Measurements from ENCODE around the genes DEGS1 and LEFTY1.

- PRO-cap, result no peak
These were observed 98.8 kb upstream of the FBXO28 start for GRCh38 chr1:224014960-224015625.

DNA sequence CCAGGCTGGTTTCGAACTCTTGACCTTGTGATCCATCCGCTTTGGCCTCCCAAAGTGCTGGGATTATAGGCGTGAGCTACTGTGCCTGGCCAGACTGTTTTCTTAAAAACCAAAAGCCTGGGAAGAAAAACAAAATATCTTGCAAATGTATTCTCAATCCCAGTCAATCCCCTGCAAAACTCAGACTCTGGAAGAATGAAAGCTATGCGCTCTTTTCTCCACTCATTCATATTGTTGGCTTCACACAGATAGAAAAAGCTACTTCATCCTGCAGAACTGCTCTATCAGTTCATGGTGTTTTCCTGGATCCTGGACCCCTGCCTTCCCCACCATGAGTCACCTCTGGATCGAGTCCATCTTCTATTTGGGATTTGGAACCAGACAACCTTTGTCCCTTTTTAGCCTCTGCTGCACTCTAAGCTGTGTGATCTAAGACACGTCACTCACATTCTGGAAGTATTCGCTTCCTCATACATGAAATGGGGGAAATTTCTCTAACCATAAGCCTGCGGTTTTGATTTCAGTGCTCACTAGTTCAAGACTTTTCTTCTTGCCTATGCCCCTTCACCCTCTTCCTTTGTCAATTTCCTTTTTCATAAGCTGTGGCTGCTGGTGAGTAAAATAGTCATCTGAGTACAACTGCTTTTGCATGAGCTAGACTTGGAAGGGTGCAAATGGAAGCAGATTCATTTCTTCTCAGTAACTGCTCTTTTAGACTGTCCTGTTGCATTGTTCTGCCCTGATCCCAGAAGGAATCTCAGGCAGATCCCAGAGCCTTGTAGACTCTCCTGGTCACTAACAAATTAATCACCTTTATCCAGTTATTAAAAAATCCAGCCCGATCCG lies 14.1 kb upstream of the DEGS1 start:
- PRO-cap, result no peak

- PRO-cap, result bidirectional peak, plus-strand start at chr1:224183240, minus-strand start at chr1:224183097
These were observed at the start of gene DEGS1 for GRCh38 chr1:224182057-224183387. Gene DEGS1, plus strand, starts transcription at chr1:224183240.

DNA sequence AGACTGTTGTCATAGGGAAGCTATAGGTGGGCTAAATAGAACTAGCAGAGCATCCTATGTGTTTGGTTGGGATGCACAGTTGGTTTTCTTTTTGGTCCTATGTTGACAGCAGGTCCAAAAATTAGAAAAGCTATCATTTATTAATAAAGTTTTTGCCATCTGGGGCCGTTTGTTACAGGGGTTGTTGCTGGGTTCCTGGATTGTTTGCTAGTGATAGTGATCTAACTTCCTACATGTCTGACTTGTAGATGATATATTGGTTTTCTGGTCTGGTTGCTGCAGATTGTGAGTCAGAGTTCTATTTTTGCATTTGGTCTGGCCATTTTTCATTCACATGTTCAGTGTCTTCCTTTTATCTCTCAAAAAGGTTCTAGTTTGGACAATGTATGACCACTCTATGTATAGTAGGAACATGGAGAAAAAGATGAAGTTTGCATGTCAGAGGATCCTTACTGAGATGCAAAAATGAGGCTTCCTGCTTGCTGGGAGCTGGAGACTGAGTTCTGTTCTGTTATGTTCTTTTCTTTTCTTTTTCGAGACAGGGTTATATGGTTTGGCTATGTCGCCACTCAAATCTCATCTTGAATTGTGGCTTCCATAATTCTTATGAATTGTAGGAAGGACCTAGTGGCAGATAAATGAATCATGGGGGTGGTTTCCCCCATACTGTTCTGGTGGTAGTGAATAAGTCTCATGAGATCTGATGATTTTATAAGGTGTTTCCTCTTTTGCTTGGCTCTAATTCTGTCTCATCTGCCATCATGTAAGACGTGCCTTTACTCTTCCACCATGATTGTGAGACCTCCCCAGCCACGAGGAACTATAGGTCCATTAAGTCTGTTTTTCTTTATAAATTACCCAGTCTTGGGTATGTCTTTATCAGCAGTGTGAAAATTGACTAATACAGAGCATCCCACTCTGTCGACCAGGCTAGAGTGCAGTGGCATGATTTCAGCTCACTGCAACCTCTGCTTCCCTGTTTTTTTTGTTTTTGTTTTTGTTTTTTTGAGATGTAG lies 4.2 kb upstream of the NVL start:
- PRO-cap, result no peak

- PRO-cap, result unidirectional peak, minus-strand start at chr1:224357859
These were observed 1.2 kb downstream of the CNIH4 start for GRCh38 chr1:224357767-224358460.

DNA sequence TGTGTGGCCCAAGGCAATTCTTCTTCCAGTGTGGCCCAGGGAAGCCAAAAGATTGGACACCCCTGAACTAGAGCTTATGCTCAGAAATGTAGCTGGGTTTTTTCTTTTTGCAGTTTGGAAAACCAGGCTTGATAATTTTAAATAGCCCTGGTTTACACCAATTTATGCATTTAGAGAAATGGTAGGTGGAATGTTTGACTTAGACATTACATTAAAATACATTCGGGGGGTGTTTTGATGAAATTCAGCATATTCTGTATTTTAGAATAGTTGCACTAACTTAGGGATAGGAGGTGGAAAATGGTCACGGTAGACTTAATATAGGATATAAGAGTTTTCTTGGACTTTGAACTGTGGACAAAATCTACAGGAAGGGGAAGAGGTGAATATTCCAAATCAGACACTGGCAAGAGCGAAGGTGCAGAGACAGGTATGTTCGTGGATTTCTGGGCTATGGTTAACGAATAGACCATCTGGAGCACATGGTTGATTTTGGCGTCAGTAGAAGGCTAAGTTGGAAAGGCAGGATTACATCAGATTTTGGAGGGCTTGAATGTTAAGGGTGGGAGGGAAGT lies 2.0 kb downstream of the CNIH4 start:
- PRO-cap, result no peak

- PRO-cap, result no peak
These were observed 31.4 kb downstream of the CNIH4 start for GRCh38 chr1:224387872-224388592.

DNA sequence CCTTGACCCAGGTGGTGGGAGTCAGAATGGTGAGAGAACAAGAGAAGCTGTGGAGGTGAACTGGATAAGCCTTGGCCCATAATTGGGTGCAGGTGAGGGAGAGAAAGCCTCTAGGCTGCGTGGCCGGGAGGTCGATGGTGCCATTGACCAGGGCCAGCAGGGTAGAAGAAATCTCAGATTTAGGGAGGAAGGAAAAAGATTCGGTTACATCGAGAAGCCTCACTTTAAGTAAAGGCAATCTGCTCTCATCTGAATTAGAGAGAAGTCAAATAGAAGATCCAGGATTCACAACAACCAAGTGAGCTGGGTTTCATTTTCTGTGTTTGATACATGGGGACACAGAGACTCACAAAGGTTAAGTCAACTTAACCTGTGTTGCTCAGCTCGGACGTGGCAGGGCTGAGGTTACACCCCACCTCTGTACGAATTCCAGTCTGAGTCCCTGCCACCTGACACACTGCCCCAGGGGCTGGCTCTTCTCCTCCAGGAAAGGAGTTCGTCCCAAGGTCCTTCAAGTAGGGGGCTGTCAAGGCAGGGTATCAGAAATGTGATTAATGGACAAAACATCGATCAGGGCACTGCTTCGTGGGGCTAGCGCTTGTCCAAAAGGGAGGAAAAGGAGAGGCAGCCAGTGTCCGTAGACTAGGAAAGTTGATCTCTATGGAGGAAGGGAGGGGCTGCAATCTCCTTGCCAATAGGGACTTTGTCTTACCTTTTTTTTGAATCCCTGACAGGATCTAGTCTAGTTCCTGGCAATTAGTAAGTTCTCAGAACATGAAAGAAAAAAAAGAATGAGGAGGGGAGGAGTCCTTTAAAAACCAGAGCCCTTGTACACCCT lies 116.3 kb downstream of the CNIH3 start:
- PRO-cap, result no peak

- PRO-cap, result no peak
These were observed 145.6 kb upstream of the DNAH14 start for GRCh38 chr1:224784022-224784221.

- PRO-cap, result no peak
These were observed 25.0 kb downstream of the LBR start for GRCh38 chr1:225402642-225403479.

- PRO-cap, result no peak
These were observed 84.9 kb upstream of the LBR start for GRCh38 chr1:225512582-225513242.

- PRO-cap, result no peak
These were observed 111.7 kb upstream of the LBR start for GRCh38 chr1:225539488-225539927.

DNA sequence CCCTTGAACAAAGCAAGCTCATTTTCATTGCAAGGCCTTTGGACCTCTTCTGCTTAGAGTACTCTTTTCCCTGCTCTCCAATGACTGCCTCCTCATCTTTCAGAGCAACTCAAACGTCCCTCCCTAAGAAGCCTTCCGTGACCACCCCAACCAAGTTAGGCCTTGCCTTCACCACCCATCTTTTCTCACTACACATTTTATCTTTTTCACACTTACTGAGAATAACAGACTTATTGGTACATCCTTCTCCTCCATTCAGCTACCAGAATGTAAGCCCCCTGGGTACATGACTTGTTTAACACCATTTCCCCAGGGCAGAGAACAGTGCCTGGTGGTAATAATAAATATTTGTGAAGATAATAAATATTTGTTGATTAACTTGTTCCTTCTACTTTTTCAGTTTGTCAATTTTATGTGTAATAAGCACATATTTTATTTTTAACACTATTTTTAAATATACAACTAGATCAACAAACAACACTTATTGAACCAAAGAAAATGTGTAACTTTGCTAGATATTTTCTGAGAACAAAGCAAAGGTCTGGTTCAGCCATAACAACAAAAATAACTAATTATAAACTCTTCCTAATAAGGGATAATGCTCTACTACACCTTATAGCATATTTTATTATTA lies 39.7 kb downstream of the ENAH start:
- PRO-cap, result no peak

DNA sequence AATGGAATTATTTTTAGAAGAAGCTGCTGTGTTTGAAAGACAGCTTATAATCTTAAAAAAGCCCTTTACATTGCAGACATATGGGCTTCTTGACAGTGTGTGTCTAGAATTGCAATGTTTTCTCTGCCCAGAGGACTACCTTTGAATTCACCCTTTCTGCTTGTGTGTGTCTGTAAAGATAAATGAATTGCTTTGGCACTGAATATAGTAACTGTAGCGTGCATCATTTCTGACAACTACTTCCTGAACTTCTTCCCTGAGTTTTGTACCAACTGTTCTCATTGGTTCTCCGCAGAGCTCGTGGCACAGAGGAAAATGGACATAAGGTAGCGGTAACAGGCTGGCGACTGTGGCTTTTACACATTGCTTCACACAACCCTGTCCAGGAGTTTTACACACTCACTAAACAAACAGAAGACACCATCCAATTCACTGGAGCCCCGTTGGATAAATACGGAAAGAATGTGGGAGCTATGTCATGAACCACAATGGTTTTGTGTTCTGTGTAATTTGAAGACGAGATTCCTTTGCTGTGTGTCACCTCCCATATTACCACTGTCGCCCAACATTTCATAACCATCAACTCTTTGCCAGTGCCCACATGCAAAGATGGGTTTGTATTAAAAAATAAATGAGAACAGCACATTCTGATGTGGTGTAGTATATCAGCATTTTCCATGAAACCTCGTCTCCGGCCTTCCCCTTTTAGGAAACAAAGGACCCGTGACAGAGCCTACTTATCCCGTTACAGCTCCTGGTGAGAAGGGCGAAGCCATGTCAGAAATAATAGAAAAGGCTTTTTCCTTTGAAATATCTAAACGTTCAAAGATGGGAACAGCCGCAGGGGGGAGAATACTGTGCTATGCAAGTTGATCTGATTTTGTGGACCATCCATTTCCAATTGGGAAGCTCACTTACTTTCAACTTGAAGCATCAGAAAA lies 47.3 kb upstream of the ENAH start:
- PRO-cap, result no peak

DNA sequence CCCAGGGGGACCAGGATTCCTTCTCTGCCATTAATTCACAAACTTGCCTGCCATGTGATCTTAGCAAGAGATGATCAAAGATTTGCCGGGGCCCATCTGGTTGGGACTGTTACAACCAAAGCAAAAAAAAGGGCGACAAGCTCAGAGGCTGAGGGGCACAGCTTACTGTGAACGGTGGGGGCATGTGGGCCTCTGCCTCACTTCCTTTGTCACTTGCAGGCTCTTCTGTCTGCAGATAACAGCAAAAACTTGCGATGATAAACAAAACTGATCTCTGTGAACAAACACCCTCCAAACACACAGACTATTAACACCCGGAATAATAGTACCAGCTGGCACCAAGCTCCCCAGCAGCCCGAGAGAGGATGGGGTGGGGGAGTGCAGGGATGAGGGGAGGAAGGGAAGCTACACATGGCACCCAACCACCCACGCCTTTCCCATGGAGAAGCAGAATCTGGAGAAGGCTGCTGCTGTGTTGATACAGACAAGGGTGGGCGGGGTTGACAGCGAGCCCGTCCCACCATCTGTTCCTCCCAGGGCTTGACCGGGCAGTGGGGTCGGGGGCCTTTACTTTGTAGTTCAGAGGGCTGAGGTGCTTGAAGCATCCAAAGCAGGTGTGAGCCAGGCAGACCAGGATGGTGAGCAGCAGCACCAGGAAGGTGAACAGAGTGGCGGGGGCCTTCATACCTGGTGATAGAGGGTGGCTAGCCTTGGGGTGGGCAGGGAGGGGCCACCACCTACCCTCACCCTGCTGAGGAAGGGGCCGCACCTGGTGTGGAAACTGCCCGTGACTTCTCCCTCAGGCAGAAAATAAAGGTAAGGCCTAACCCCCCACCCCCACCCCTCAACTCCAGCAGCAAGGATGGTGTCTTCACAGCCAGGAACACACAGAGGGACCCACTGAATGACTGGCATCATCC lies 33.6 kb downstream of the TMEM63A start:
- PRO-cap, result no peak

DNA sequence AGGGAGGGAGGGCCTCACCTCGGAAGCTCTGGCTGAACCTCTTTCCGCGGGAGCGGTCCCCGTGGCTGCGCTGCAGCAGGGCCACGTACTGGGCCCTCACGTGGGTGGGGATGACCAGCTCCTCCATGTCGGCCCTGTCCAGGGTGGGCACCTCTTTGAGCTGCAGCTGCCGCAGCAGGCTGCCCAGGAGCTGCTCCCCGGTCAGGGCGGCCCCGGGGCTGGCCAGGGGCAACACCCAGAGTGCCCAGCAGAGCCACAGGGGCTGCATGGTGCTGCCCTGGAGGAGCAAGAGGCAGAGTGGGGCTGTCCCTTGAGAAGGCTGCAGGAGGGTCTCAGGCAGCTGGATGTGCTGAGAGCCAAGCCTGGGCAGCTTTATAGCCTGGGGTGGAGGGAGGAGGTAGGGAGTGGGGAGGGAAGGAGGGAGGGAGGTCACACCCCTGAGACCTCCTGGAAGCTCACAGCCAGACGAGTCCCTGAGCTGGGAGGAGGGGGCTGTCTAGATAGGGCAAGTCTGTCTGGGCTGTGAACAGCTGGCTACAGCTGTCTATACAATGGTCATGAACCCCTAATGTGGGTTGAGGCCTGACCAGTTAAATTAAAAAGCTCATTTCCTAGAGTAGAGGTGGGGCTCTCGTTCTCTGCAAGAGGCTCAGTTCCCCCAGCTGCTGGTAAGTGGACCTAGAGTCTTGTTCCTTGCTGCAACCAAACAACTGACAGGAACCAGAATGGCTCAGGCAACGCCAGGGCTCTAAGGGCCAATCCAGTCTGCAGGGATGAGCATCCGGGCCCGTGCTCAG lies at the start of gene LEFTY1:
LEFTY1 (minus strand) TSS at position 348 of the 797 bp plus-strand sequence.
- PRO-cap, result no peak

GRCh38 chr1:225890754-225891130 lies 1.8 kb upstream of the LEFTY1 start:
- PRO-cap, result no peak

- PRO-cap, result no peak
These were observed 28.7 kb downstream of the SDE2 start for GRCh38 chr1:225970386-225970929.

GRCh38 chr1:226000743-226001164 lies 1.6 kb upstream of the SDE2 start:
- PRO-cap, result no peak

- PRO-cap, result no peak
These were observed 1.6 kb upstream of the H3-3A start for GRCh38 chr1:226060944-226061319.